Daoy (cell line): ENCODE measurements around a stretch of chr14.

GRCh38 chr14:69693919-69694815 lies 72.8 kb upstream of the SRSF5 start:
- RAMPAGE, long total RNA, result no peak

GRCh38 chr14:69716052-69716733 lies 50.7 kb upstream of the SRSF5 start:
- RAMPAGE, long total RNA, result no peak

- RAMPAGE, long total RNA, result no peak
Observed at GRCh38 chr14:69783339-69783949, 13.6 kb downstream of the SLC10A1 start.

- RAMPAGE, long total RNA, result no peak
Observed at GRCh38 chr14:69879998-69880673, 920 bp downstream of the SMOC1 start.

DNA sequence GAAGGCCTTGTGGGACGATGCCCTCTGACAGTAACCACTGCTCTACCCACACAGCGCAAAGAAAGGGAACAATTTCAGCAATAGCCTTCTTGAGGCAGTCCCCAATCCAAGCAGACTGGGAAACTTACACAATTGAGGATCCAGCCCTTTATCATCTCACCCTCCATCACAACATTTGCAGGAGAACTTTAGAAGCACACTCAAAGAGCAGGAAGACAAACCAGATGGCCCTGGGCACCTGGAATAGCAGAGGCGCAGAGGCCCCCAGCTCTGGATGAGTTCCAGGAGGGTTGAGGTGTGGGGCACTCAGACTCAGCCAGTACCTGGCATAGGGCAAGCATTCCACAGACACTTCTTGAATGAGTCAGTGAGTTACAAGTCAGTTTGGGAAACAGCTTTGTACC lies 54.5 kb downstream of the MAP3K9 start:
- RAMPAGE, long total RNA, result no peak

- RAMPAGE, long total RNA, result no peak
Observed at GRCh38 chr14:70817548-70817902, 8.2 kb upstream of the MAP3K9 start.

GRCh38 chr14:70837965-70838549 lies 28.7 kb upstream of the MAP3K9 start:
- RAMPAGE, long total RNA, result no peak

GRCh38 chr14:70908122-70909306 lies 1.3 kb downstream of the PCNX1 start:
- RAMPAGE, long total RNA, result no peak

- RAMPAGE, long total RNA, result no peak
Observed at GRCh38 chr14:70918802-70919385, 11.6 kb downstream of the PCNX1 start.

DNA sequence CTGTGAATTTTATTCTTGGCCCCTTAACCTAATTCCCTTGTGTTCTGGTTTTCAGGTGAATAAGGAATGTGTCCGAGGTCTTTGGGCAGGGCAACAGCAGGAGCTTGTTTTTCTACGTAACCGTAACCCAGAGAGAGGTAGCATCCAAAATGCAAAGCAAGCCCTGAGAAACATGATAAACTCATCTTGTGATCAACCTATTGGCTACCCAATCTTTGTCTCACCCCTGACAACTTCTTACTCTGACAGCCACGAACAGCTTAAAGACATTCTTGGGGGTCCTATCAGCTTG lies 196.0 kb downstream of the PCNX1 start:
- RAMPAGE, long total RNA, result no peak

- RAMPAGE, long total RNA, result no peak
Observed at GRCh38 chr14:71181347-71181734, 138.9 kb upstream of the SIPA1L1 start.

DNA sequence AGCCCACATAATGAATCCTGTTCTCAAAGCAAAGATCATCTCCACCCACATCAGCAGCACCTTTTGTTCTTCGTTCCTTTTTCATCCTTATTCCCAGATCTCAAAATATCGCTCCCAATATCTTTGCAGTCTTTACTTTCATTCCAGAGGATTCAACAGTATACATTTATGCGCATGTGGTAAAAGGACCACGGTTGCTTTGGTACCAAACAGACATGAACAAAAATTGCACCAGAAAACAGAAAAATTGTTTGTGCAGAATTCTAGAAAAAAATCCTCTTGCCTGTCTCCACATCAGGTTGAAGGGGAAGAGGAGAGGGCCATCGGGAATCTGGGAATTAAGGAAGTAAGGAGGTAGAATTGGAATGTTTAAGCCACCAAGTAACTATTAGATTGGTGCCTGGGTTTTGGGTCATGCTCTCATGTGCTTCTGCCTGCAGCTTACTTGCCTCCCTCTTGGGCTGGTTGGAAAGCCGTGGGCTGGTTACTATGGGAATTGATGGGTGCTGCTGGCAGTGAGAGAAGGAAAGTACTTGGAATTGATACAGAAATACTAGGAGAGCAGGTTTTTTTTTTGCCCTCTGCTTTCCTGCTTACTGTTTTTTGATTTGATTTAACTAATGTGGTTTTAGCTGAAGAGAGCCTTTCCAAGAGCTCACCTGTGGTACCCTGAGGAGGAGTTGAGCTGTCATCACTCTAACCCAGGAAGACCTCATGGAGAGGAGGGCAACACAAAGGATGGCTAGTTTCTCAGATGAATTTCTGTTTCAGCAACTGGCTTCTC lies 118.3 kb downstream of the SIPA1L1 start:
- RAMPAGE, long total RNA, result no peak

DNA sequence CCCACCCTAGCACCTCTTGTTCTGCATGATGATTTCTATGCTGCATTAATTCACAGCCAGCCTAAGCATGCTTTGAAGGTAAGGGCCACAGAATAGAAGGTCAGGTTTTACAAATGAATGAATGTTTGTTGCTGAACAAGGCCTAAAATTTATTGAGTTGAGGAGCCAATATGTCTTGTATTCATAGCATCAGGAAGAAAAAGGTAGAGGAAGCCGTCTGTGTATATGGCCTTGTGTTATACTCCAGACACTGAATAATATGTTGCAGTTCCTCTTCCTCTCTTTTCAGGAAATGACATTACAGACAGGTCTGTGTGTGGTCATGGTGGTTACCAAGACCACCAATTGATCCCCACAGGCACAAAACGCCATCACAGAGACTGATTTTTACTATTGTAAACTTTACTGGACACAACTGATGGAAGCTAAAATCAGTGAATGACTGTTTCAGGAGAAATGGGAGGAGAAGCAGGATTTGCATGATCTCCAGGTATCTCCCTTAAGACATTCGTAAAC lies 277.6 kb downstream of the SIPA1L1 start:
- RAMPAGE, long total RNA, result no peak

DNA sequence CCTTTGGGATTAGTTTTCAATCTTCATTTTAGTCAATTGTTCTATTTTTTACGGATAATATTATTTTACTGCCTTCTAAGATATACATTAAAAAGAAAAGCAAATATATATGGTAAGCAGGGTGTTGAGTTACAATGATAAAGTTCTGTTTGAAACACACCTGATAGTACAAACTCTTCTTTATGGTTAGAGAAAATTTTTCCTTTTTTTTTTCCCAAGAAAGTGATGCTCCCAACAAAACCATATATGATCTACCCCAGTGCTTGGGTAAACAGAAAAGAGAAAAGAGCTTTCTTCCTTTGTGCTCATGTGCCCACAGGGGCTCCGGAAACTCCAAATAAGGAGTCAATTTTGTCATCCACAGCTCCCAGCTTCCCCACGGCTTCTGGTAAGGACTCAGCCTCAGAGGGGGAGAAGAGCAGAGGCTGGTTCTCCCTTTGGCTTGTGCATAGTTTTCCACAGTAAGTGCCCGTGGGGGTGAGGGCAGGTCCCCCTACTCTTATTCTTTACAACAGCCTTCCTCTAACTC lies 13.4 kb upstream of the RGS6 start:
- RAMPAGE, long total RNA, result no peak

GRCh38 chr14:72679067-72679364 lies 214.9 kb downstream of the DPF3 start:
- RAMPAGE, long total RNA, result no peak

GRCh38 chr14:72714700-72715141 lies 179.2 kb downstream of the DPF3 start:
- RAMPAGE, long total RNA, result no peak

DNA sequence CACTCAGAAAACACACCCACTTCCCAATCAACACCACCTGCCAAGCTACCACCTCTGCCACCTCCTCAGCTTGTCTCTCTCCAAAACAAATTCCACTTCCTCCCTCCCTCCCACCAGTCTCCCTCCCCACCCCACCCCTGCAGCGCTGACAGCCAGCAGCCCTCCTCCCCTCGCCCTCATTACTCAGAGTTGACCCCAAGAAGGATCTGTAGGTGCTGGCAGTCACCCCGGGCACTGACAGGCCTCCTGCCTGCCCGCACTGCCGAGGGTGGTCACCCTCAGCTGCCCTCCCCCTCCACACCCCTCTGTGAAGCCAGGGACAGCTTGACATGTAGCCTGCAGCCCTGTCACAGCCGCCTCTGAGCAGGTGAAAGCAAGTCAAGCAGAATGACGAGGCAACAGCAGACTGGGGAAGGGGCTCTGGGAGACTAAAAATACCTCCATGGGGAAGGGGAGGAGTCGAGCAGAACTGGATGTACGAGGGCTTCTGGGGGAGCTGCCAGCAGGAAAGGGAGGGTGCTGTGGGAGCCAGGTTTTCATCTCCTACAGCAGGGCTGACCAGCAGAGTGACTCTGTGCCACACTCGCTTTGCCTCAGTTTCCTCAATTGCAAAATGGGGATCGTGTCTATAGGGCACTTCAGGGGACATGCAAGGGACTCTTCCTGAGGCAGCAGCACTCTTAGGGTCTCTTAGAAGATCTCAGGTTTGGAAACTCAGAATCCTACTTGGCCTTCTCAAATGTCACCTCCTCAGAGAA lies 178.0 kb downstream of the DPF3 start:
- RAMPAGE, long total RNA, result no peak

GRCh38 chr14:72849072-72849404 lies 44.9 kb downstream of the DPF3 start:
- RAMPAGE, long total RNA, result no peak

GRCh38 chr14:72929579-72929836 lies 3.2 kb downstream of the DCAF4 start:
- RAMPAGE, long total RNA, result no peak

- RAMPAGE, long total RNA, result no peak
Observed at GRCh38 chr14:72959930-72960129, 33.6 kb downstream of the DCAF4 start.